OVCAR3 (cell line): Measurements from ENCODE around the genes PAQR9 and TM4SF18.

GRCh38 chr3:142602663-142603329 is 6.6 kb downstream of the PLS1 start:
- RRBS, result no CpG with 5 or more reads among the region's 13 CpGs

DNA sequence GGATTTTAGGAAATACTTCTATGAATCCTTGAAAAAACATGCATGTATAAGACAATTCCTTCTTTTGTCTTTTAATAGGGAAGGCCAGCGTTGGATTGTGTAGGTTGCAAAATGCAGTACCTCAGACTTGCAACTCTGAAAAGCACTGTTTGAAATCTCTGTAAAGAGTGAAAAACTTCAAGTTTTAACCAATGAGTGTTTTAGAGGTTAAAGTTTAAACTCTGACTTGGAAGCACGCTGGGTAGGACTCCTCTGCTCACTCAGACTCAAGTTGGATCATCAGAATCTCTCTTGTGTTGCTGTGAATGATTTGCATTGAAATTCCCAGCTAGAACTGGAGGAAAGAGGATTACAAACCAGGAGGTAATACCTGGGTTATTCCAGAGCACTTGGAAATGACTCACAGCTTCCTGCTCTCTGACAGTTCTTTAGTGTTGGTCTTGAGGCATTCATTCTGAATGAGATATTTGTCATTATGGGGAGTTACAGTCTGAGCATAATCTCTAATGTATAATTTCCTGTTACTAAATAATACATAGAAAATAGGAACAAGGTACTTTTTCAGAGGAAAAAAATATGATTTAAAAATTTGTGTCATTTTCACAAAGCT is 49.1 kb downstream of the PLS1 start:
- RRBS, result no CpG with 5 or more reads among the region's 2 CpGs

DNA sequence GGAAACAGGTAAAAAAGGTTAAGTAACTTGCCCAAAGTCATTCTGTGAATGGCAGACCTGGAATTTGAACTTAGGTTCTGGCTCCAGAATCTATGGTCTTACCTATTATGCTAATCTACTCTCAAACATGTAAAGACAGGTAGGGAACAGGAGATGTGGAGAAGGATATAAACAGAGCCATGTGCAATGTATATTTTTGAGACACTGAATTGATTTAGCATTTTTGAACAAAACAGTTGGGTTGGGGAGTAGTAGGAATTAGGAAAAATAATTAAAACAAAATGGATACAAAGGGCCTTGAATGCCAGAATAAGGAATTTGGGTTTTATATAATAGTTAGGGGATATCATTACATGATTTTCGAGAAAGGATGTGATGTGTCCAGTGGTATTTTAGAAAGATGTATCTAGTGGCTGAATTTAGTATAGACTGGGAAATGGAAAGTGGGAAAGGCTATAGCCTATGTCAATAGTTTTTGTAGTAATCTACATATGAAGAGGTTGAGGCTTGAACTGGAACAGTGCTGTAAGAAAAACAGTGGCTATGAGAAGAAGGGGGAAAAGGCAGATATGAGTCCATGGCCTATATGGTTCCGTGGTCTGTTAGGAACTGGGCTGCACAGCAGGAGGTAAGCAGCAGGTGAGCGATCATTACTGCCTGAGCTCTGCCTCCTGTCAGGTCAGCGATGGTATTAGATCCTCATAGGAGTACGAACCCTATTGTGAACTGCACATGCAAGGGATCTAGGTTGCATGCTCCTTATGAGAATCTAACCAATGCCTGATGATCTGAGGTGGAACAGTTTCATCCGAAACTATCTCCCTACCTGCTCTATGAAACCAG is 15.7 kb downstream of the TRPC1 start:
- RRBS, result no CpG with 5 or more reads among the region's 6 CpGs

- RRBS, result no CpG with 5 or more reads among the region's 1 CpG
Measured at GRCh38 chr3:142926697-142926896, 36.9 kb downstream of the PAQR9 start.

DNA sequence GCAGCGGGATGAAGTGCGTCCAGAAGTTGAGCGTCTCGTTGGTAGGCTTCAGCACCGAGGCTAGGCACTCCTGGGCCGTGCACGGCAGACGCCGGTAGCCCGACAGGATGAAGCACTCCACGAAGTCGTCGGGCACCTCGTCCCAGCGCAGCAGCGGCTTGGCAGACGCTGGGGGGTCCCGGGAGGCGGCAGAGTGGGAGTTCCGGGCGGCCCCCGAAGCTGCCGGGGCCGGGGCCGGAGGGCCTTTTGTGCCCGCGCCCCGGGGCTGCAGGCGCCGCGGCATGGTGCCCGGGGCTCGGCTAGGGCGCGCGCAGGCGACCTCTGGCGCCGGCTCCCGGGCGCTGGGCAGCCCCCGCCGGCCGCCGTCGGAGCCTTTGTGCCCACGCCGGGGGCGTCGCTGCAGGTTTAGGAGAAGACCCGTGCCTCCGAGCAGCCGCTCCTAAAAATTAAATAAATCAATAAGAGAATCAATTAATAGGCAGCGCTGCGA is 375 bp downstream of the PAQR9 start:
- RRBS, result 11% methylated on average over 16 of the region's 55 CpGs

GRCh38 chr3:142963544-142964564 is at the start of gene PAQR9:
Gene PAQR9 (minus strand): TSS chr3:142963674.
- RRBS, result 4% methylated on average over 24 of the region's 116 CpGs

DNA sequence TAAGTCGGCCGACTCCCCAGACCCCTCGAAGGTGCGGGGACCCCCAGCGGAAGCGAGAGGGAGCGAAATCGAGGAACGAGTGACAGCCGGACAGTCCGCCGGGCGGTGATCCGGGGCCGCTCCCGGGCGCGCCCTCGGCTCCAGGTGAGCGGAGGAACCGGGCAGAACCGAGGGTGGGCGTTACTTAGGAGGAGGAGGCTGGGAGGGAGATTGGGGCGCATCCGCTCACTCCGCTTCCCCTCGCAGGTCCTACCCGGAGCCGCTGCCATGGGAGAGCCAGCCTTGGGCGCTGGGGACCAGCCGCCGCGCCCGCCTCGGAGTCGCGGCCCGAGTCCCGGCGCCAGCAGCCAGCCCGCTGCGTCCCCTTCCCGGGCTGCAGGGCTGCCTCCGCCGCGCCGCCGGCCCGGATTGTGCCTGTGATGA is 838 bp downstream of the CHST2 start:
- RRBS, result 4% methylated on average over 26 of the region's 49 CpGs

DNA sequence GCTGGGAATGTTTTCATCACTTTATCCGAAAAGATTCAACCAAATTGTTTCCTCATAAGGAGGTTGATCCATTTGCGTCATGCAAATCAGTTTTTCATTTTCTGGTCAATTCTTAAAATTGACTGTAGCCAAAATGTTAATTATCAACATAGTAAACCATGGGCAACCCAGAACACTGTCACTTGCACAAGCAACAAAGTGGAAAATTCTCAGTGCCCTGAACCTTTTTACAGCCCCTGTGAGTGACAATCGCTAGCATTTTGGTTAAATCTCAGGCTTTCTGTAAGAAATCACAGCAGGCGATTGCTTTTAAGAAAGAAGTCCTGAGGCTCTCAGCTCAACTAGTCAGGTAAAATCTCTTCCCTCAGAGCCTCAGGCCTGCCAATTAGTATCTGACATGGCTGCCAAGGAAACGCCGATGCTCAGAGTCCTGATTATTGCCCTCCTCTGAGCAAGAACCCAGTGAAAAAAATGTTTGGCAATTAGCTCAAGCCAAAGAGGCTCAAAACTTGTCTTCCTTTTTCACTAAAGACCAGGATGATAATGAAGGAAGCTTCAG is 530.7 kb downstream of the DIPK2A start:
- RRBS, result no CpG with 5 or more reads among the region's 6 CpGs

DNA sequence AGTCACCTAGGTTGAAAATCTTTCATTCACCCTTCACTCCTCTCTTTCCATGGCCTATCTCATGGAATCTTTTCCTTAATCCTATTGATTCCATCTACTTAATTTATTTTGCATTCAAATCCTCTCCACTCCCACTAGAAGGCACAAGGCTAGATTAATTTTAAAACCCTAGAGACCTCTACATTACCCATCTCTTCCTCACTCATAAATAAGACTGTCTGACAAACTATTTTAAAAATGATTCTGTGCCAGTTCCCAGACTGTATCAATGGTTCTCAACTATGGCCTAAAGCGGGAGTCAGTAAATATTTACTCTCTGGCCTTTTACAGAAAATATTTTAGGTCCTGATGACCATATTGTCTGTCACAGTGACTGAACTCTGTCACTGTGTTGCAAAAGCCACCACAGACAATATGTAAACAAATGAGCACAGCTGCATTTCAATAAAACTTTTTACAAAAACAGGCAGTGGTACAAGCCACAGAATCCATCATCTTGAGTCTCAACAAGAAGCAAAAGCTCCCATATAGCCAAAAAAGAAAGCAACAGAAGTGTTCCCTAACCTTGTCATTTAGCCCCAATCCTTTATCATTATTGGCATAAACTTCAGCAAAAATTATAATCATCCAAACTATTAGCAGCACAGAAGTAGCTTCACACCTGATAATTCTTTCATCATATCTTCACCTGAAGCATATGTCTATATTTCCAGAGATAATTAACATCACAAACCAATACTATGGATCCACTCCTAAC is 45.3 kb downstream of the PLOD2 start:
- RRBS, result no CpG with 5 or more reads among the region's 1 CpG

GRCh38 chr3:146163558-146164159 is 2.7 kb upstream of the PLOD2 start:
- RRBS, result no CpG with 5 or more reads among the region's 4 CpGs

- RRBS, result no CpG with 5 or more reads among the region's 3 CpGs
Measured at GRCh38 chr3:146235198-146235908, 15.6 kb downstream of the PLSCR4 start.

GRCh38 chr3:147370895-147371832 is 35.2 kb downstream of the ZIC4 start:
- RRBS, result no CpG with 5 or more reads among the region's 21 CpGs

- RRBS, result no CpG with 5 or more reads among the region's 30 CpGs
Measured at GRCh38 chr3:147398206-147398789, 8.0 kb downstream of the ZIC4 start.

DNA sequence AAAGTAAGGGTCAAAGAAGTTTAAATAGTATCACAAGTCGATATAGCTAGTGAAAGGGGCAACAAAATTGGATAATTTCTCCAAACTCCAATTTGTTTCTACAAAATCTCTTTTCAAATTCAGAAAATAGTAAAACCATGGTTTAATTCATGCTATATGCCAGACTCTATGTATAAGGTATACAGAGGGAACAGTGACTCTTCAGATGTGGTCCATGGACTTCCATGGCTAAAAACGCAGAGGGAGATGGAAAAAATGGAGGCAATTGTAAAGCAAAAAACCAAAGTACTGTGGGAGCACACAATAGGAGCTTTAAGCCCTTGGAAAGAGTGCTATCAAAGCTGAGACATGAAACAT is 264.7 kb upstream of the AGTR1 start:
- RRBS, result no CpG with 5 or more reads among the region's 2 CpGs

DNA sequence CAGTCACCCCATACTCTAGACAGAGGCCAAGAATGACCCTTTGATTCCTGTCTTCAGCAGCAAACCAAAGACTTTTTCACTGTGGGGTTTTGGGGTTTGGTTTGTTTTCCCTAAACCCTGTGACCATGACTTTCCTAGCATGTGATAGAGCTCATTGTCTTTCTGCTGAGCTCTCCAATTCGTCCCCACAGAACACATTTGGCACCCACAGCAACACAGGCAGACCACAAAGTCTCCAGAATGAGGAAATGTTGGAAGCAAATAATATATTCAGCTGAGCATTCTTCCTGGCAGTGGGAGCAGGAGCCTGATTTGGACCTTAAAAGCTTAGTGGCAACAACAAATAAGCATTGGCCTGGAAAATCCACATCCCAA is 36.8 kb upstream of the CPB1 start:
- RRBS, result no CpG with 5 or more reads among the region's 1 CpG

GRCh38 chr3:148830601-148831361 is 3.2 kb downstream of the CPB1 start:
- RRBS, result no CpG with 5 or more reads among the region's 2 CpGs

GRCh38 chr3:149011649-149012176 is 20.4 kb downstream of the GYG1 start:
- RRBS, result 97% methylated on average over 2 of the region's 5 CpGs

GRCh38 chr3:149145612-149146601 is 16.5 kb downstream of the HPS3 start:
- RRBS, result no CpG with 5 or more reads among the region's 2 CpGs

DNA sequence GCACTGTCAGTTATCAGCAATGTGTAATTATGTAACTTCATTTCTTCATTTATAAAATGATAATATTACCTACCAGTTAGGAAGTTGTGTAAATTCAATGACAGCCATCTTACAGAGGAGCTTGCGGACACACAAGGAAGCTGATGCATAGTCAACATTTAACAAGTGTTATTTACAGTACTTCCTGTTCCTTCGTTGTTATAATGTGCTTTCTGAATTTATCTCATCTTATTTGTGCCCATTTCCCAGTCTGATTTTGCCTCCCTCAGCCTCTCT is 55.6 kb upstream of the CP start:
- RRBS, result no CpG with 5 or more reads among the region's 2 CpGs

GRCh38 chr3:149333117-149334094 is at the start of gene TM4SF18:
Gene TM4SF18 (minus strand): TSS chr3:149333636.
- RRBS, result no CpG with 5 or more reads among the region's 11 CpGs